Heart (tissue), 3 donors: Measurements from ENCODE around the gene PRR23A.

GRCh38 chr3:136749952-136750673 is 2.1 kb downstream of the STAG1 start:
- RAMPAGE, long total RNA, 2 experiments: no peak in any of the 2 experiments

- RAMPAGE, long total RNA, 2 experiments: no peak in any of the 2 experiments
Measured at GRCh38 chr3:136893631-136894203, 31.7 kb downstream of the NCK1 start.

DNA sequence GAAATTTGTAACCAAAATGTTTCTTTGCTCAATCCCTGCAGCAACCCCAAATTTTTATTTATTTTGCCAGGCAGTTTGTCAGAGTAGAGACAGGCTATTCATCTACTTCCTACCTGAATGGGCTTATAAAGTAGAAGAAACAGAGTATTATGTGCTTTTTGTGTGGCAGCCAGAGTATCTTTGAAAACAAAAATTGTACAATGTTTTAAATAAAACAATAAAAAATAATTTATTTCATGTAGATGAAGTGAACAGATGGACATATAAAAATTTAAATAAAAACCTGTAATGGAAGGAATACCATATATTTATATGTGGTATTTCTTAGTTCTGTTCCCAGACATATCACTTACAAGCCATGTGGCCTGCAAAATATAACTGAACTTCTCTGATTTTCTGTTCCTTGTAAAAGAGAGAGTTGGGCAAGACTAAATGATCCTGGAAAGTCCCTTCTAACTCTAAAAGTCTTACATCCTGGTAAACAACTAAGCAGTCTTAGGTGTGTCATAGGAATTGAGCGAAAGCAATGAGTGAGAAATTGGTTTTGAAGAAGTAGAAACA is 25.4 kb upstream of the IL20RB start:
- RAMPAGE, long total RNA, 2 experiments: no peak in any of the 2 experiments

GRCh38 chr3:138755612-138756386 is 78.9 kb downstream of the PIK3CB start:
- RAMPAGE, long total RNA, 2 experiments: no peak in any of the 2 experiments

GRCh38 chr3:138936646-138937232 is 10.2 kb downstream of the FOXL2 start:
- RAMPAGE, long total RNA, 2 experiments: no peak in any of the 2 experiments

DNA sequence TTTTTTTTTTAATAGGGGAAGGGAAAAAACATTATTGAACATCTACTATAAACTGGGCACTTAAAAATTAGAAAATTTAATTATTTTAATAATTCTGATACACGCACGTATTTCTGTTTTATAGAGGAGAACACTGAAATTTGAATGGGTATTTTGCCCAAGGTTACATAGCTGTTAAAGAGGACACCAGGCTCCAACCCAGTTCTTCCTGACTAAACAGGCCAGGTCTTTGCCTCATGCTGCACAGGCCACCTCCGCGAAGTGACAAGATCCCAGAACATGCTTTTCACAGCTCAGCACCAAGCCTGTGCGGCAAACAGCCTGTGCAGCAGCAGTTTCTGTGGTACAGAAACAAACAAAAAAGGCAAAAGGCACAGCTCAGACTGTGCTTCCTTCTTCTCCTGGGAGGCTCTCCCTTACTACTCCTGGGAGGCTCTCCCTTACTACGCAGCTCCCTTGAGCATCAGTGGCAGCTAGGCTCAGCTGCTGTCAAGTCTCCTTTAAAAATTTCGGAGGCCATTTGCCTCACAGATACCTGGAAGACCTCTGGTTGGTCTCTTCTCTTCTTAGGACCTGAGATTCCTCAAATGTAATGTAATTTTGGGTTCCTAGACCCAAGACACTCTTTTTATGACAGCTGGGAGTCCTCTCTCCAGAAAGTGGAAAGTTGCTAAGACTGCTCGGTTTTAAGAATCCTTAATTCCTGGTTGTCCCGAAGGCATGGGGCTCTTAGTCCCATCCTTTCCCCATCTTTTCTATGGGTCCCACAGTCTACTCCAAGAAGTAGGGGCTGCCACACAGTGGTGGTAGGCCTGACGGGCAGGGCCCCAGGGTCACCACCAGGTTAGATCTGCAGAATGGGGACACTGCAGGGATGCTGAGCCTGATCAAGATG is 6.3 kb downstream of the FOXL2 start:
- RAMPAGE, long total RNA, 2 experiments: no peak in any of the 2 experiments

- RAMPAGE, long total RNA, 2 experiments: no peak in any of the 2 experiments
Measured at GRCh38 chr3:139006237-139006750, at the start of gene PRR23A. Gene PRR23A (minus strand): TSS chr3:139006268.

- RAMPAGE, long total RNA, 2 experiments: no peak in any of the 2 experiments
Measured at GRCh38 chr3:139447924-139448556, 28.3 kb downstream of the RBP2 start.

DNA sequence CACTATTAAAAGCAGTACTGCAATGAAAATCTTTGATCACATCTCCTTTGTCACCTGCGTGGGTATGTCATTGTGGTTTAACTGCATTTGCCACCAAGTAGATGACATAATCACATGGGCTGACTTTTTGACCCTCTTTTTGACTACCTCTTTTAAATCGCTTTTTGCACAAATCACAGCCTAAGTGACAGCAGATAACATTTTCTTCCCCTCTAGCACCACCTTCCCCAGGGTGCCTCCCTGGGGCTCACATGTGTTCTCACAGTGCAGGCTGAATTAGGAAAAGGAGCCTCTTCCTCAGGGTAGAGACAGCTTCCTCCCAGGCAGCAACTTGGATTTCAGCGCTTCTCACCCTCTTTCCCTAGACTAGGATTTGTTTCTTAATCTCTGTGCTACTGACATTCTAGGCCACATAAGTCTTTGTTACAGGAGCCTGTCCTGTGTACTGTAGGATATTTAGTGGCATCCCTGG is 1.2 kb upstream of the RBP1 start:
- RAMPAGE, long total RNA, 2 experiments: no peak in any of the 2 experiments

GRCh38 chr3:140563704-140564197 is 114.1 kb upstream of the TRIM42 start:
- RAMPAGE, long total RNA, 2 experiments: no peak in any of the 2 experiments

GRCh38 chr3:140917736-140918269 is 23.8 kb upstream of the SLC25A36 start:
- RAMPAGE, long total RNA, 2 experiments: no peak in any of the 2 experiments

GRCh38 chr3:140931070-140931630 is 10.5 kb upstream of the SLC25A36 start:
- RAMPAGE, long total RNA, 2 experiments: no peak in any of the 2 experiments

GRCh38 chr3:140942303-140943319 is 975 bp downstream of the SLC25A36 start:
- RAMPAGE, long total RNA, 2 experiments: no peak in any of the 2 experiments

GRCh38 chr3:141311648-141312302 is 56.5 kb upstream of the ZBTB38 start:
- RAMPAGE, long total RNA, 2 experiments: no peak in any of the 2 experiments

GRCh38 chr3:141312736-141313368 is 55.5 kb upstream of the ZBTB38 start:
- RAMPAGE, long total RNA, 2 experiments: no peak in any of the 2 experiments

- RAMPAGE, long total RNA, 2 experiments: no peak in any of the 2 experiments
Measured at GRCh38 chr3:141426418-141426879, 58.1 kb downstream of the ZBTB38 start.

- RAMPAGE, long total RNA, 2 experiments: no peak in any of the 2 experiments
Measured at GRCh38 chr3:141455544-141456257, 31.1 kb upstream of the RASA2 start.

DNA sequence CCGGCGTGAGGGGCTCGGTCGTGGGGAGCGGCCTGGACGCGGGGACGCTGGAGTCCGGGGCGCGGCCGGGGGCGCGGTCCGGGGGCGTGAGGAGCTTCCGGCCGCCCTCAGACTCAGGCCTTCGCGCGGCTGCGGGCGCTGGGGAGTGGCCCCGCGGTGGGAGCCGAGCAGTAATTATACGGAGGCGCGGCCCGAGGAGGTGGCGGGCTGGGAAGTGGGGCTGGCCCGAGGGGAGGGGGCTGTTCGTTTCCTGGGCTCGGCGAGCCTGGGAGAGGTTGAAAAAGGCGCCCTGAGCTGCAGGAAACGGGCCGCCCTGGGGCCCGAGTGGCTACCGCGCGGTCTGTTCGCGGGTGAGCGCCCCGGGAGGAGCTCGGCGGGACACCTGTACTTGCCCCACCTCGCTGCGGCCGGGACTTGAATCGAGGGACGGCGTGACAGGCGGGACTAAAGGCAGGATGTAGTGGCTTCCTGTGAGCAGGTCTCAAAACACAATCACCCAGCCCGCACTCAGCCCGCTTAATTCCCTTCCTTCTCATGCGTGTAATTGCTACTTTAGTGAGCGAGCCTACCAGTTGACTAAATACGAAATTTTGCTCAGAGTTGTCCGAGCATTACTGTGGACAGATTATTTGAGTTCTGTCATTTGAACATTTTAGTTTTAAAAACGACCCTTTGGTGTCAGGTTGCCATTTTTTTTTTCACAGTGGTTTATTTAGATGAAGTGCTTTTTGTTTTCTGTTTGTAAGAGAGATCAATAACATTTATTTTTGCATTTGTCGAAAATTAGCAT is 846 bp downstream of the RASA2 start:
- RAMPAGE, long total RNA, 2 experiments: no peak in any of the 2 experiments

DNA sequence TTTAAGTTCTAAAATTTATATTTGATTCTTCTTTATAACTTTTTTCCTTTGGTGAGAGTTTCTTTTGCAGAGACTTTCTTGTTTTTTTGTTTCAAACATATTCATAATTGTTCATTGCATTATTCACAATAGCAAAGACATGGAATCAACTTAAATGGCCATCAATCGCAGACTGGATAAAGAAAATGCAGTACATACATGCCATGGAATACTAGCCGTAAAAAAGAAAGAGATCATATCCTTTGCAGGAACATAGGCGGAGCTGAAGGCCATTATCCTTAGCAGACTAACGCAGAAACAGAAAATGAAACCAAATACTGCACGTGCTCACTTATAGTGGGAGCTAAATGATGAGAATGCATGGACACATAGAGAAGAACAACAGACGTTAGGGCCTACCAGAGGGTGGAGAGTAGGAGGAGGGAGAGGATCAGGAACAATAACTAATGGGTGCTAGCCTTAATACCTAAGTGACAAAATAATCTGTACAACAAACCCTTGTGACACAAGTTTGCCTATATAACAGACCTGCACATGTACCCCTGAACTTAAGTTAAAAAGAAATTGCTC is 57.8 kb downstream of the RASA2 start:
- RAMPAGE, long total RNA, 2 experiments: no peak in any of the 2 experiments

GRCh38 chr3:141663945-141664371 is 74.1 kb upstream of the RNF7 start:
- RAMPAGE, long total RNA, 2 experiments: no peak in any of the 2 experiments